ENCODE measurements around the genes VGLL4 and MKRN2.

DNA sequence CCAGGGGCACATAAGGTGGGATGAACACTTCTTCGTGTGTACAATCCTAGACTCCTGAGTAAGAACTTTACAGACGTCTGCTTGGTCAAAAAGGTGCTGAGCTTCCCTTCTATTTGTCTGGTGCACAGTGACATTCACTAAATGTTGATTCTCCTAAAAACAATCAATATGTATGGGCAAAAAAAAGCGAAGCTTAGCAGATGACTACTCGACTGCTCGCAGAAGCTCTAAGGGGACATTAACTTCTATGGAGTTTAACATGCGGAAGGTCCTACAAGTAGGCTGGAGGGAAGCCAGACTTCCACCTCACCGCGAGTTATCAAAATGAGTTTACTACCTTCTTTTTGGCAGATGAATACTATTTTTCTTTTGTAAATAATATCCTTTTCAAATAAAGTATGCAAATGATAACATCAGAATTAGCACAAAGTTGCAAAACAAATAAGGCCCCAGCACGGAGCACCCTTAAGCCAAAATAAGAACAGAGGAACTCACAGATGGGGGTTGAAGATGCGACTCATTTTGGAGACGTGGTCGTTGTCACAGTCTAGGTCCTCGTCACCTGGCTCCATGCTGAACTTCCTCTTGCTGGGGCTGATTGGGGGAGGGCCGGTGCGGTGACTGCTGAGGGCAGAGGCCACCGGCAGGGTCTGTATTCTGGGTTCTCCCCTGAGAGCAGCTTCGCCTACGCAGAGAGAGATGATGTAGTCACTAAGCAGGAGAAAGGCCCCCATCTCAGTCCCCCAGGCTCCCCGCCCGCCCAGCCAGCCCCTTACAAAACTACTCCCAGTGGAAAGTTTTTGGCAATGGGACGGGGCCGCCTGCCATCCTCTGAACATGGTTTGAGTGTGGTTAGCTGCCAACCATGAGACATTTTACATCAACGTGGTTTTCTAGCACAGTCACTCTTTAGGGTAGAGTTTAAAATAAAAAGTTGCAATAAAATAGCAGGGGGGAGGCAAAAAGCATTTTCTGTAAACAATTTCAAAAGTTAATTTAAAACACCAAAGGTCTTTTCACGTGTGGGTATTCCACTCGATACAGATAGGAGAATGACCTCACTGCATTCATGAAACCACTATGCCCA is 42.0 kb downstream of the VGLL4 start:
- RRBS, result no CpG with 5 or more reads among the region's 25 CpGs

DNA sequence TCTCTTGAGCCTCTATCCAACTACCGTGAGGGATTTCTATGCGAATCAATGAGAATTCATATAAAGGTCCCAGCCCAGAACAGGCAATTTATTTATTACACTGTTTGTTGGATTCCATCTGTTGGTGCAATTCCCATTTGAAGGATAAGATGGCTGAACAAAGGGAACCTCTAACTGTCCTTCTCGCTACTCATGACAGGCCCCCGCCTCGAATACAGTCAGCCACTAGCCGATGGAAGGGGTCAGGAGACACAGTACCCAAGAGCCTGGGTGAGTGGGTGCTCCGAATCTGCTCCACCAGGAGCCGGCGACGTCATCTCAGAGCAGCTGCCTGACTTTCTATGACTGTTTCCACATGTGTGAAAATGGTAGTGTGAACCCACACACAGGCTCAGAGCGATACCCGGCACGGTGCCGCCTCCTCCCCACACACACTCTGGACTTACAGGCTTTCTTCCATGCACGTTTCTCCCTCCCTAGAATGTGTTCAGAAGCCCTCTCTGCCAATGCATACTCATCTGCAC is 30.0 kb downstream of the VGLL4 start:
- RRBS, result no CpG with 5 or more reads among the region's 15 CpGs

DNA sequence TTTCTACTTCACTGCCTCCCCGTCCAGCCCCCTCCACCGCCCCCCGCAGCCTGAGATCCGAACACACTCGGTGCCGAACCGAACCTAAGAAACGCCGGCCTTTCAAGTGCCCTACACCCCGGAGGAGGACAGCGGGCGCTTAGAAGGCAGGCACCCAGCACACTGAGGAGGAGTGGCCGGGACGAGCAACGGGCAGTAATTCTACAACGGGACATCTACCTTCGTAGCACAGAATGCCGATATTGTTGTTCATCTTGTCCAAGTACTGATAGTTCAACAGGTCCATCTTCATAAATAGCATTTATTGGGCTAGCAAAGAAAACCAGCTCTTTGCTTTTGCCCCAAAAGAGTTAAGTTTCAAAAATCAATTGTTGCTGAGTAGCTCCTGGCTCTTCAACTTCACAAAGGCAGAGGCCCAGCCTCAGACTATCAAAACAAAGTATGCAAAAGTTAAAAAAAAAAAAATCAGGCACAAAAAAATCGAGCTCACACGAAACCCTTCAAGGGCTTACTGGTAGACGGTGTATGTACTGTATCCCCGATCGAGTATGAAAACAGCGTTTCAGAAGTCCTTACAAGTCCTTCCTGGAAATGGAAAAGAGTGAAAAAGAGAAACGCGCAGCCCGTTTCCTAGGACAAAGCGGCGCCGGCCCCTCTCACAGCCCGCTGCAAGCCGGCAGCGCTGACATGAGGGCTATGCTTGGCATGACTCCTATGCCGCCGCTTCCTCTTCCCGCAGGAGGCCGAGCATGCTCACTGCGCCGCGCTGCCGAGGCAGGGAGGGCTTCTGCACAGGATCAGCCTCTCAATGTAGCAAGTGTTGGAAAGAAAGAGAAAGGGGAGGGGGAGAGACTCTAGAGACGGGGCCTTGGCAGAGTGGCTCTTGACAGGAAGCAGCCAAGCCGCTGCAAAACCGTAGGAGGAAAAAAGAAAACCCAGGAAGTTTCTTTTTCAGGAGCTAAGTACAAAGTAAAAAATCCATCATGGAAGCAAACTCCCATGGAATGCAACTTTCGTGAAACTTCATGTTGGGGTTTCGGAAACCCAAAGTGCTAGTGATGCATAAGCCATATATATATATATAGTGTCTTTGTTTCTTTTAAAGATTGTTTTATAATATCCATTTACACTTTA is at the start of gene VGLL4:
Gene VGLL4 (minus strand): TSS at position 698 of the 1,134 bp plus-strand sequence.
- RRBS, result 3% methylated on average over 4 of the region's 46 CpGs

GRCh38 chr3:11718932-11720071 is 75.6 kb upstream of the VGLL4 start:
- RRBS, result 2% methylated on average over 40 of the region's 123 CpGs

GRCh38 chr3:12154801-12155229 is 3.9 kb downstream of the TIMP4 start:
- RRBS, result no CpG with 5 or more reads among the region's 6 CpGs

DNA sequence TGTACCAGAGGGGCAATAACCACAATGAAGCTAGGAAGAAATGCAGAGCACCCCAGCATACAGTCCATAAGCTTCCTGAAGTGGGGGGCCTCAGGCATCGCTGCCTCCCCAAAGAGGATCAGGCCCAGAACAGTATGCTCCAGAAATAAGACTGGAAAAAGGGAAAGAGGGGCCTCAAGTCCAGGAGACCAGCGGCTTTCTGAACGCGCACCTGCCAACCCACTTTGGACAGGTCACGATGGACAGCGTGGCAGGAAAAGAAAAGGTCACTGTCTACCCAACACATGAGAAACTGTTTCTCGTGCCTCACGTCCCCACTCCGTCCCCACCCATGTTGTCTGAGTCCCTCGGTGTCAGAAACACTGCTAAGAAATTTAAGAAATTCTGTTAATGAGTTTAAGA is 1.9 kb upstream of the PPARG start:
- RRBS, result no CpG with 5 or more reads among the region's 10 CpGs

- RRBS, result no CpG with 5 or more reads among the region's 4 CpGs
These were observed 13.0 kb downstream of the PPARG start for GRCh38 chr3:12301873-12302349.

- RRBS, result no CpG with 5 or more reads among the region's 2 CpGs
These were observed 29.8 kb downstream of the PPARG start for GRCh38 chr3:12318582-12319133.

GRCh38 chr3:12326818-12327585 is 38.1 kb downstream of the PPARG start:
- RRBS, result 91% methylated on average over 4 of the region's 11 CpGs

GRCh38 chr3:12397917-12398692 is 86.2 kb upstream of the TSEN2 start:
- RRBS, result no CpG with 5 or more reads among the region's 4 CpGs

DNA sequence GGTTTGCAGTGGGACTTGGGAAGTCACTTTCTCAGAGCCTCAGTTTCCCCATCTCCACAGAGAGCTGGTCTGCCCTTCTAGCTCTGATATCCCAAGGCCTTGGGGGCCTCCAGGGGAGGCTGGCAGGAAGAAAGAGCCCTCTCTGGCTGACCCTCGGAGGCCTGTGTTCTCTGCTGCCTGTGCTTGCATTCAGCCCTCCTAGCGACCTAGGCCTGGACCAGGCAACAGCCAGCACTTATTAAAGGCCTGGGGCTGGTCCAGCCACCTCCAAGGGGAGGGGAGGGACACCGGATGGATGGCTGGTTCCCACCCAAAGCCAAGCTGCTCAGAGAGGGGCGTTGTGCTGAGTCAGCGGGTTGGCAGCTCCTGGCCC is 43.5 kb upstream of the TSEN2 start:
- RRBS, result 33% methylated on average over 2 of the region's 5 CpGs

DNA sequence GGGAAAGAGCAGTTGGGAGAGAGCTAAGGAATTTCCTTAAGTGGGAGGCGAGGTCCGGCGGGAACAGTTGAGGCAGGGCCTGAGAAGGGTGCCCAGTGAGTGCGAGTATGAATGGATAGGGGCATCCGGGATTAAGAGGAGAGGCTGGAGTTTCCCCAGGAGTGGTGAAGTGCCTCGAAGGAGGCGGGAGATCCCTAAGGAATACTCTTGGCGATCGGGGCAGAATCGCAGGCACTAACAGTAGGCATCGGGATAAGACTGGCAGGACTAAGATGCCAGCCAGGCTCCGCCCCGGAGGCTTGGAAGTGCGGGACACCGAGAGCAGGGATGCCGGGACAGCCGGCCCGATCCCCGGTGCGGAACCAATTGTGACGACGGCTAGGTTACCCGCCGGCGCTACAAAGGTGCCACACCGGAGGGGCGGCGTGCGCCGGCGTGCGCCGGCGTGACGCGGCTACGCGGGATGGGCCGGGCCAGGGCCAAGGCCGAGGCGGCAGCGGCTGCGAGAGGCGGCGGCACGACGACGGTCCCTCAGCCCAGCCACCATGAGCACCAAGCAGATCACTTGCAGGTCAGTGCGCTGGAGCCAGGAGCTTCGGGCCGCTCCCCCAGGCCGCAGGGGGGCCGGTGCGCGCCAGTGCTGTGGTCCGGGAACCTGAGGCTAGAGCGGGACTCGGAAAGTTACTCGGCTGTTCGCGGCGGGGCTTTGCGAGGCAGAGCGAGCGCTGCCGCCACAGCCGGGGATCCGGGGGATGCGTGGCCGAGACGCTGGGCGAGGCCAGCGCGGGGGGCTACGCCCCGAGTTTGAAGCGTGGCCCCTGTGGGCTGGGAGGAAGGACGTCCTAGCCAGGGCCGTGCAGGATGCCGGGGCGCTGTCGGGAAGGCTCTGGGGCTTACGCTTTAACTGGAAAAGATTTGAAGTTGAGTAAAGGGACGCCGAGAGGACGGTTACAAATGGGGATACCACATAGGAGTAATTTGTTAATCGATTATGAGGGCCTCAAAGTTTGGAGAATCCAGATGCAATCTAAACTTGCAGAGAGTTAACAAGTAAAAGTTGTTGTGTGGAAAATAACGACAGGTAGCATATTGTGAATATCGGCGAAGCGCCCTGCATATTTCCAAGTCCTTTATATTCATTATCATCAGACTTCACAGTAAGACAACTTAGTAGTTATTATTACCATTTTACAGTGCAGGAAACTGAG is at the start of gene MKRN2:
Gene MKRN2 (plus strand): TSS at position 482 of the 1,208 bp plus-strand sequence.
- RRBS, result 2% methylated on average over 19 of the region's 91 CpGs

DNA sequence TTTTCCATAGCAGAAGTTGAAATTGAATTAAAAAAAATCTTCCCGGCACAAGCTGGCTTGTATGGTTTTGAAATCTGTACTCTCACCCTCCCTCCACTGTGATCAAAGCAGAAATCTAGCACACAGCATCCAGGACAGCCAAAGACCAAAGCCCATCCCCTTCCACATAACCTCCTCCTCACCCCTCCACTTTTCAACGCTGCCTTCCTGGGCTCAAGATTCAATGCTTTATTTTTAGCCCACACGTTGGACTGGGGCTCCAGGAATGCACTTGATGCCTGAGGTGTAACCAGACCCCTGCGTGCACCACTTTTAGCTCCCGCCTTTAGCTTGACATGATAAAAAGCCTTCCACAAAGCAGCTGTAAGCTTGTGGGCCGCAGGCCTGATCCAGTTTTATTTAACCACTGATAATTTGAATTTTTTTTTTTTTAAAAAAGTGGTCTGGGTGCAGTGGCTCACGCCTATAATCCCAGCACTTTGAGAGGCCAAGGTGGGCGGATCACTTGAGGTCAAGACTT is 29.8 kb downstream of the TMEM40 start:
- RRBS, result no CpG with 5 or more reads among the region's 8 CpGs

DNA sequence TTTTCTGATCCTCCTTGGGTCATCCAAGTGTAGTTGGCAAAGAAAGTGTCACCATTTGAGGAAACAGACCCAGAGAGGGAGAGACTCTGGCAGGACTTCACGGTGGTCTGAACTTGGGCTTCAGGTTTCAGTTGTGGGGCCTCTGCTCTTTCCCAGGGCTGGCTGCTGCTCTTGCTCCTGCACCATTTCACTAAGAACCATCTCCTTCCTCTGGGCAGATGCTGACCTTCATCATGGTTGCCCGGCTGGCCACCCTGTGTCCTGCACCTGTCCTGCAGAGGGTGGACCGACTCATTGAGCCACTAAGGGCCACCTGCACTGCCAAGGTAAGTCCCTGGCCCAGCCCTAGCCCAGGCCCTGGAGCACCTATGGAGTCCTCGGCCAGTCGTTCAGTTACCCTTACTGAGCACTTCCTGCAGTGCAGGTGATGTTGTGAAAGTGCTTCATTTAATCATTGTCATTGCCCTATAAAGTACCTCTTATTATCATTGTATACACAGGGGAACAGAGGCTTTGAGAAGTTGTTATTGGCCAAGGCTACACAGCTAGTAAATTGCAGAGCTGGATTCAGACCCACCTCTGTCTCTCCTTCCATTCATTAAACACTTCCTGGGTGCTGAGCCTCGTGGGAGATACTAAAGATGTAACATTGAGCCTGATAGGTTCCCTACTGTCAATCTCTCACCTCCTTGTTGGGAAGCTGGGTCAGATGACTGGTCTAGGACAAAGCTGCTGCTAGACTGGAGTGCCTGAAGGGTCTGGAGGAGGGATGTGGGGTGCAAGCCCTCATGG is 9.9 kb downstream of the RPL32 start:
- RRBS, result no CpG with 5 or more reads among the region's 6 CpGs

GRCh38 chr3:12897885-12899048 is 56.9 kb upstream of the RPL32 start:
- RRBS, result no CpG with 5 or more reads among the region's 30 CpGs

DNA sequence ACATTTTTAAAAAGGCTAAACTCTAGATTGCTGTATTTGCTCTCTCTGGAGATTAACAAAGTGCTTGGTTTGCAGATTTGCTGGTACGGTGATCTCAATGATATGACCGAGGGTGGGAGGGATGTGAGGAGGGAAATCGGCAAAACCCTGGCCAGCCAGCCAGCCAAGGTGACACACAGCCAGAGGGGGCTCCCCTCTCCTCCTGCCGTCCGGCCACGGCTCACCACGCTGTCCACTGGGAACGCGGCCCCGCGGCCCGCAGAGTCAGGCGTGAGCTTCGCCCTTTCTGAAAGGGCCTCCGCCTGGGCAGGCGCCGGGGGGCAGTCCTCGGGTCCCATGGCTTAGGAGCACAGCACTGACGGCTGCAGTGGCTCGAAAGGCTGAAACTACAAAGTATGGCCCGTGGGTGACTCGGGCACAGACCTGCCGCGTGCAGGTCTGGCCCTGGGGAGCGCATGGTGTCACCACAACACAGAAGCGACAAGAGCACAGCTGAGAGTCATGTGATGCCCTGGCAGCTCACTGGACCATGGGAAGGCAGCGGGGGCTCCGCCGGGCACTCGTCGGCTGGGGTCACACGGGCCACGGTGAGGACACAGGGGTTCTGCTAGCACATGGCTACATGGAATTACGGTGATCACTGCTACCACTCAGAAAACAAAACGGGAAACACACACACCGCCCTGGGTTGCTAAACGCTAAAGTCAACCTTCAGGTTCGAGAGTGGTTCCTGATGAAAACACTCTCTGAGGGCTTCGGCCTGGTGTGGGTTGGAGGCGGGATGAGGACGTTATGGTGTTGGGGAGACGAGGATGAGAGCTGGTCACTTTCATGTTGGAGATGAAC is 57.9 kb upstream of the RPL32 start:
- RRBS, result no CpG with 5 or more reads among the region's 42 CpGs

DNA sequence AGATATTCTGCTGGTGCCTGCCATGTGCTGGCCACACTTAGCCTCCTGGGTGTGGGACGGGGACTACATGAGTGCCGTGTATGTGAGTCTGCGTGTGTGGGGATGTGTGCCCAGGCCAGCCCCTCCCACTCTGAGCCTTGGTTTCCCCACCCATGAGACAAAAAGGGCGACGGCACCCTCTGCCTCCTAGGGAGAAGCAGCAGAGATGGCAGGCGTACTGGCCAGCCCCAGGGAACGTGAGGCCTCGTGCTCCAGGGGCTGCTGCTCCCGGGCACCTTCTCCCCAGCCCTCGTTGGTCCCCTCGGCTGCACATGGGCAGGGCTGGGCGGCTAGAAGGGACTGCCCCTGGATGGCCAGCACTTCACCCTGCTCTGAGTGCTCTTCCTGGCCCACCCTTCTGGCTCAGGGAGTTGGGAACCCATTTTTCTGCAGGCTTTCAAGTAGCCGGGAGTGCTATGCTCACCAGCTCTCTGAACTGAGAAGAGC is 82.2 kb upstream of the RPL32 start:
- RRBS, result 100% methylated on average over 1 of the region's 13 CpGs

DNA sequence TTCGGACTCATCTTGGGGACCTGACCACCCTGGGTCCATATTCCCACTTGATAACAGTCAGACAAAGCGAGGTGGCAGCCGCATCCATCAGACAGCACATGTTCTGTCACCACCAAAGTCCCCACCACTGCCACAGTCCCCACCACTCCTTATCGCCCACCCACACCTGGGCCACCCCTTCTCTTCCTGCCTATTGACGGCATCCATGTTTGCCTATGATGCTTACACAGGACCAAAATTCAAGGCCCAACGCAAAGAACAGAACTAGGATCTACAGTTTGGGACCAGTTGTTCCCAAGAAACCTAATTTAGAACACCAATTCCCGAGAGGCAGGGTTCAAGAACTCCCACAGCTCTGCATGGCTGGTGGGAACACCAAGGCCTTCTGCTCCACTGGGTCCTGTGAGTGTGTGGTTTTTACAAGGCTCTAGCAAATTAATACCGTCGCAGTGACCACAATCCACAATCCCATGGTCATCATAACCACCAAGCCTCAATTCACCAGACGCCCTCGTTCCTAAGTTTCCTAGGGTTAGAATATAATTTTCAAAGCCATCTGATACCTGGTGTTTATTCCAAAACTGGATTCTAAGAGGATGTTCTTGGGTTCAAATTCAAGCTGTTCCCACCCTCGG is 114.8 kb upstream of the RPL32 start:
- RRBS, result no CpG with 5 or more reads among the region's 12 CpGs

DNA sequence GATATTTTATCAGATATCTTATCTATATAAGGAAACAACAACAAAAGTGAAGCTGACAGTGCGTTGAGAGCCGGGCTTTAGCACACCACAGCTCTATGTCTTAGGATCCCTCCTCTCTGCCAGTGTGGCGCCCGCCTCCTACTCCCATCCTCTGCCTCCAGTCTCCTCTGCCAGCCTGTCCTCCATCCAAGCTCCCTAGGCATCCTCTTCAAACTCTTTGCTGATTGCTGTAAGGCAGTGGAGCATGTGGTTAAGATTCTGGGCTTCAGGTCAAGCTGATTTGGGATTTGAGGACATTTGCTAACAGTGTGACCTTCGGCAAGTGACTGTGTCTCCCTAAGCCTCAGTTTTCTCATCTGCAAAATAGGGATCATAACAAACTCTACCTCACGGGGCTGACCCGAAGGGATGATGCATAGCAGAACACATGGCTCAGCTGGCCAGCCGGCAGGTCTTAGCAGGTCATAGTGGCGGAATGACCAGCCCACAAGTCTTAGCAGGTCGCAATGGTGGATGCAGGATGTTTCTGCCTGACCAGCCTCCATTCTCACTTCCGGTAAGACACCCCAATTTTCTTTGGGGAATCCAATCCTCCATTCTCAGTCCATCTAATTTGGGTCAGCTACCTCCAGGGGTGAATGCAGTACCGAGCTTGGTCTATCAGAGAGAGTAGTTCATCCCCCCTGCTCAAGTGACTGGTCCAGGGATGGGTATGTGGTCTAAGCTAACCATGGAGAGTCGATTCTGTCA is 63.3 kb downstream of the IQSEC1 start:
- RRBS, result no CpG with 5 or more reads among the region's 13 CpGs

- RRBS, result 8% methylated on average over 2 of the region's 40 CpGs
These were observed 53.7 kb downstream of the IQSEC1 start for GRCh38 chr3:13019097-13020440.

Measured in amniotic epithelial cell (primary cell).